T-cell (primary cell): ENCODE results near the genes CORO2A and TGFBR1.

DNA sequence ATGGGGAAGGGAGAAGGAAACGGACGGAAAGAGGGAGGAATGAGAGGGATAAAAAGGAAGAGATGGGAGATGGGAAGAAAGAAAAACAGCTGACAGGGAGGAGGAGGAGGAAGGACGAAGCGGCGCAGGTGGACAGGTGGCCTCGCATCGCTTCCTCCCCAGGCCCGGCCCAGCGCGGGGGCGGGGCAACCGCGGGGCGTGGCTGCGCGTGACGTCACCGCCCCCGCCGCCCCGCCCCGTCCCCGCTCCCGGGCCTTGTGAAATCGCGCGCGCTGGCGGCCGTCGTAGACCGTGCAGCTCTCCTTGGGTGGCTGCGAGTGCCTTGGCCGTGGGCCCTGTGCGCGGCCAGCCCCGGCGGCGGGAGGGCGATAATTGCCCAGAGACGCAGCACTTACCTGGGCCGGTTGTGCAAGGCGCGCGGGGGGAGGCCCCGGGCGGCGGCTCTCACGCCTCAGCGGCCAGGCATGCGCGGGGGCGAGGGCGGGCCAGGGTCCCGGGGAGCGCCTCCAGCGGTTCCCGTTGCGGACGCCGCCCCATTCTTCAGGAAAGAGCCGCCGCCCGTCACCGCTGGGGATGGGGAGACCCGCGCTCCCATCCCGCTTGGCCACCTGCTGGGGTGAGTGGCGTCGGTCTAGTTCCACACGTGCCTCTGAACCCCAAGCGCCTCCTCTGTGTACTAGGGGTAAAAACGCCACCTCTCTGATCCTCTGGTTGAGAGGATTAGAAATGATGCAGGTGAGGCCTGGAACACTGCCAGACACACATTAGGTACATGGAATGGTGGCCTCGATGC lies 49.5 kb upstream of the FOXE1 start:
- PRO-cap, 7 experiments: peak in 7 of 7 experiments; most common plus-strand start position 260 of the sequence (in 3); most common minus-strand start position 171 of the sequence (in 4)

- PRO-cap, 7 experiments: no peak in any of the 7 experiments
Measured at GRCh38 chr9:97907613-97907980, 14.7 kb downstream of the TRMO start.

DNA sequence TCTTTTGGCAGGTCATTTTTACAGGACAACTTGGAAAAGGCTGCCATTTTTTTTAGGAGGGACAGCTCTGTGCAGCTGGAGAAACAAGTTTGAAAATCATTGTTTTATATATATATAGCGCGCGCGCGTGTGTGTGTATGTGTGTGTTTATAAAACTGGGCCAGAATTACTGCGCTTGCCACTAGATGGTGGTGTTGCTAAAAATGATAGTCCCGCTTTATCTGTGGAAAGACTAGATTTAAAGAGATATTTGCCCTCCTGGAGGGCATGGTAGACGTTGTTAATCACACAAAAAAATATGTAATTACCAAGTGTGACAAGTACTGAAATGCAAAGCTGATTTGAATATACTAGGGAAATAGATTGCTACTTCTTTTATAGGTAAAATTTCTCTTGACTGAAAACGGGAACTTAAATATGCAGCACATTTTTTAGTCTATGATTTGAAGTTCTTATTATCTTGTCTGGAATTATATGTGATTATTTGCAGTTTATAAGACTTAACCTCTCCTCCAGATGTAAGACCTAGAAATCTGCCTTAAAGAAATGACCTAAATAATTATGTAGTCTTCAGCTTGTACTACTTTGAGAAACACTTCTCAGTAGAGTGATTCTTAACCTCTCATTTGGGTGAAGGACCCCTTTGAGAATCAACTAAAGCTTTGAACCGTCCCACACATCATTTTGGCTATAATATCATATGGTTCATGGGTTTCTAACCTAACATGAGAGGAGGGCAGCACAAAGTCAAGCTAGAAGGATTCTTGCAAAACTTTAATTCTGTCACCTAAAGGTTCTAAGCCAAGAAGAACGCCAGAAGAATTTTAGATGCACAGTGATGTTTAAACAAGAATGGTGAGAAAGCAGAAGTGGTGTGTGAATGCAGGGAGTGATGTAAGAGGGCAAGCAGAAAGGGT lies 1.7 kb upstream of the TRMO start:
- PRO-cap, 7 experiments: no peak in any of the 7 experiments

DNA sequence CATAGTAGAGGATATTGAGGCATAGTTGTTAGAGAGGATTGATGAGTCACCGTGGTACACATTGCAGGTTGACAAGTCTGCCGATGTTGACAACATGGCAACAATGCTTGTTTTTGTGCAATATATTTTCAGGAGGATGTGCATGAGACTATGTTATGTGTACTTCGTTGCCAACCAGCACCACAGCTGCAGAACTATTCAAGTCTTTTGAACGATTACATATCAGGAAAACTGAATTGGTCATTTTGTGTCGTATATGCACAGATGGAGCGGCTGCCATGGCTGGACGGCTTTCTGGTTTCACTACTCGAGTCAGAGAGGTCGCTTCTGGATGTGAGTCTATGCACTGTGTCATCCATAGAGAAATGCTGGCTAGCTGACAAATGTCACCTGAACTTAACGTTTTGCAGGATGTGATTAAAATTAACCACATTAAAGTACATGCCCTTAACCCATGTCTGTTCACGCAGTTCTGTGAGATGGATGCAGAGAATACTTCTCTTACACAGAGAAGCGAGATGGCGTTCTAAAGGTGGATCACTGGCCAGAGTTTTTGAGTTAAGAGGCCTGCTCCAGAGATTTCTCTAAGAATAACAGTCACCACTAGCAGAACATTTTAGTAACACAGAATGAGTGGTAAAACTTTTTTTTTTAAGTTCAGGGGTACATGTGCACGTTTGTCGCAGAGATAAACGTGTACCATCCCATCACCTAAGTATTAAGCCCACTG lies 24.4 kb downstream of the ANP32B start:
- PRO-cap, 7 experiments: no peak in any of the 7 experiments

GRCh38 chr9:98019658-98020209 lies 36.6 kb downstream of the ANP32B start:
- PRO-cap, 7 experiments: no peak in any of the 7 experiments

- PRO-cap, 7 experiments: peak in 7 of 7 experiments; most common plus-strand start chr9:98045605 (in 7); most common minus-strand start chr9:98045413 (in 4)
Measured at GRCh38 chr9:98045314-98045844, 11.2 kb upstream of the NANS start.

DNA sequence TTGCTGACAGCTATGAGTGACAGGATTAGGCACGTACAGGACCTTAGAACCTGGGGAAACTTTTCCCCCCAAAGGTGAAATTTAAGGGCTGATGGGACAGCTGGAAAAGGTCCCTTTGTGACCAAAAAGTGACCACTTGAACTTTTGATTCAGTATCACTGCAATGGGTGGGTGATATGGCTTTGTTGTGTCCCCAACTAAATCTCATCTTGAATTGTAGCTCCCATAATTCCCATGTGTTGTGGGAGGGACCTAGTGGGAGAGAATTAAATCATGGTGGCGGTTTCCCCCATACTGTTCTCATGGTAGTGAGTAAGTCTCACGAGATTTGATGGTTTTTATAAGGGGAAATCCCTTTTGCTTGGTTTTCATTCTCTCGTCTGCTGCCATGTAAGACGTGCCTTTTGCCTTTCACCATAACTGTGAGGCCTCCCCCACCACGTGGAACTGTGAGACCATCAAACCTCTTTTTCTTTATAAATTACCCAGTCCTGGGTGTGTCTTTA lies 9.6 kb upstream of the NANS start:
- PRO-cap, 7 experiments: no peak in any of the 7 experiments

DNA sequence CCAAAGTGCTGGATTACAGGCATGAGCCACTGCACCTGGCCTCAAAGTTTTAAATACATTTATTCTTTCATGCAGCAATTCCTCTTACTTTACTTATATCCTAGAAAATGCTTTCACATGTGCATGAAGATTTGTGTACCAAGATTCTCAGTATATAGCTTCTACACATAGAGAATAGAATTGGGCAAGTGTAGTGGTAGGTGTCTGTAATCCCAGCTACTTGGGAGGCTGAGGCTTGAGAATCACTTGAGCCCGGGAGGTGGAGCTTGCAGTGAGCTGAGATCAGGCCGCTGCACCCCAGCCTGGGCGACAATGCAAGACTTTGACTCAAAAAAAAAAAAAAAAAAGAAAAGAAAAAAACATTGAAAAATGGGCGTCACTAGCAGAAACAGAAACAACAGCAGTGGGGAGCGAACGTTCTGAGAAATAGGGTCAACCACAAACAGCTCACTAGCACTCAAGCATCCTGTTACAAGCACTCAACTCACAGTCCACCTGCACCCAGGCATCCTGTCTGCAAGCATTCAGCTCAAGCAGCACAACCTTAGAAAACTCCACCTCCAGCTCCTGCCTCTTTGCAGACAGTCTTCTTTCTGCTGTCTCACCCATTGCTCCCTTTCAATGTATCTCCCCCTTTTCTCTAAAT lies 17.2 kb downstream of the TRIM14 start:
- PRO-cap, 7 experiments: peak in 7 of 7 experiments; most common plus-strand start position 487 of the sequence (in 3); most common minus-strand start position 324 of the sequence (in 3)

DNA sequence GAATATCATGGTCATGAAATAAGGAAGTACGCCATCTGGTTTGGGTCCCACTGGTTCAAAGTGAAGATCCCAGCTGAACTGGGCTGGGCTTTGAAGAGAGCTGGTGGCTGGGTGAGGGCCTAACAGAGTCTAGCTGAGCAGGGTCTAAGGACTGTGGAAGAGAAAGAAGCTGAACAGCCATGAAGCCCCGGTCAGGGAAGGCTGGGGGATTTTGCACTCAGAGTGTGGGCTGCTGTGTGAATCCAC lies 14.5 kb downstream of the TRIM14 start:
- PRO-cap, 7 experiments: no peak in any of the 7 experiments

GRCh38 chr9:98168876-98169586 lies 23.4 kb downstream of the CORO2A start:
- PRO-cap, 7 experiments: peak in 2 of 7 experiments; most common plus-strand start chr9:98169268 (in 2); most common minus-strand start chr9:98169137 (in 1)

DNA sequence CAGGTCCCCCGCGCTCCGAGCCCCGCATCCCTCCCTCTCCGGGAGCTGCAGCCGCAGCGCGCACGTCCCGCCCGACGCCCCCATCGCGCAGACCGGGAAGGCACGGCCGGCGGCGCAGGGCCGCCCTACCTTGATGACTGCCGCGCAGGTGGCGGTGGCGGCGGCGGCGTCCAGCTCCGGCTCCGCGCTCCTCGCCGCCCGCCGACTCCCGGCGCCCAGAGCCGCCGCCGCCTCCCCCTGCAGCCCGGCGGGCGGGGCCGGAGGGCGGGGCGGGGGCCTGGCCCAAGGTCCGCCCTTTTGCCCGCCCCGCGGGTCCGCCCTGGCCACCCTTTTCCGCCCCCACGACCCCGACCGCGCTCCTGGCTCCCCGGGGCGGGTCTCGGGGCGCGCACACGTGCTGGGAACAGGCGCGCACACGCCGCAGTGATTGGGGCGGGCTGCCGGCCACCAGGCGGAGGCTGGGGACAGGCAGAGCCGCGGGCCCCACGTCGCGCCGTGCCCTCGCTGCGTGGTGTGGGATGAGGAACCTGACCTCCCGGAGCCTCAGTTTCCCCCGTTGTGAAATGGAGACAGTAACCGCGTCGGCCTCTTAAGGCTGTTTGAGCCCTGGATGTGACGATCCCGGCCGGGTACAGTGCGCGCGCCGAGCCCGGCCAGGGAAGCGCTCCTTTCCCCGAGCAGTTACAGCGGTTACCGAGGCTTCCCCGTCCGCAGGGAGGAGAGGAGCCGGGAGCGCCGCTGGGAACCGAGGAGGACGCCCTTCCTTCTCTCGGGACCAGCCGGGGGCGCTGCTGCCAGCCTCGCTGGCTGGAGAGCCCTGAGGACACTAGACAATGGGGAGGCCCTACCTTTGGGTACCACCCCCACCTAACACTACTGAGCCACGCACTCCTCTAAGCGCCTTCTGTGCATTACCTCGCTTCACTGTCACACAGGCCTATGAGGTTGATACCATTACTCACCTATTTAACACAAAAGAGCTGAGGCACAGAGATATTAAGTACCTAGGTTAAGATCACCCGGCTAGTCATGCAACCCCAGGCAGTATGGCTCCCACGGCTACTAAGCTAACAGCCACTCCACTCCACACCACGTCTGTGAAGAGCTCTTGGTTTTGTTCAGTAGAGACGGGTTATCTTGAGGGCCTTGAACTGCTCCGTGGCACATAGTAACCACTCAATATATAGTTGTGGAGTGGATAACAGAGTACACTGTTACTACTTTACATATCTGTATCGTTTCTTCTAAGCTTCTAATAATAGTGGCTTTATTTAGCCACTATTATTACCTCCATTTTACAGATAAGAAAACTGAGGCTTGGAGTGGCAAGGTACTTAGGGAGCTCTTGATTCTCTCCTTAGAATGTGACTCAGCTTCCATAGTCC lies at the start of gene CORO2A:
Gene CORO2A, minus strand, starts transcription at position 208 of the 1,385 bp plus-strand sequence.
- PRO-cap, 7 experiments: peak in 4 of 7 experiments; most common plus-strand start position 423 of the sequence (in 2); most common minus-strand start position 210 of the sequence (in 3)

- PRO-cap, 7 experiments: no peak in any of the 7 experiments
Measured at GRCh38 chr9:98254788-98255126, 692 bp downstream of the TBC1D2 start.

- PRO-cap, 7 experiments: no peak in any of the 7 experiments
Measured at GRCh38 chr9:98864289-98864690, 56.8 kb downstream of the GALNT12 start.

DNA sequence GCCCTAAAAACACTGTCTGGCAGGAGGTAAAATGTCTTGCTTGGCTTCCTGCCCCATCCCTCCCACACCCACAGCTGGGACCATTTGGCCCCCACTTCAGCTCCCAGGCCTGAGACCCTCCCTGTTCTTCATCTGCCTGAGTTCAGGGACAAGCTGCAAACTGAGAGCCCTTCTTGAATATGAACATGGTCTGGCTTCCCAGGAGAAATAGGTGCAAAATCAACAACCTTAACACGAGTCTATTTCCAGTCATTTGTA lies 3.4 kb upstream of the COL15A1 start:
- PRO-cap, 7 experiments: no peak in any of the 7 experiments

DNA sequence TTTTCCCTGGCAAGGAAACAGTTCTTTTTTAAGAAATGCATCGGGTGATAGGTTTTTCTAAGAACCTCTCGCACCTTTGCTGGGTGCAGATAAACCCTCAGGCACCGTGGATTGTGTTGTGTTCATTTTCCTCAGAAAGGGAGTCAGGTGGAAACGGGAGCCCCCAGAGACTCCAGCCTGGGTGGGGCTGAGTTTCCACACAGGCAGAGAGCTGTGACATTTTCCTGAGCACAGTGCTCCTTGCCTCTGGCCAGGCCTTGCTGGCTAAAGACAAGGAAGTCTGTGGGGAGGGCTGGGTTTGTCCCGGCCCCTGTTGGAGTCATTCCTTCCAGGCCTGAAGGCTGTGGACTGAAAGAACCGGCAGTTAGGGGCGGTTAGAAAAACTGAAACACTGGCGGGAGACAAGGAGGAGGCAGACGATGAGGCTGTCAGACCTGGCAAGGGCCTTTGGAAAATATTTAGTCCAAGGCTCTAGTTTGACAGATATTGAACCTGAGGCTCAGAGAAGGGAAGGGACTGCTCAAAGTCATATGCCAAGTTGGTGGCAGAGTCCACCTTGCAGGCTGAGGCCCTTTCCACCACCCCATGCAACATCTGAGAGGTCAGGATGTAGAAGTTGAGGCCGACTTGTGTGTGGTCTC lies 29.9 kb downstream of the COL15A1 start:
- PRO-cap, 7 experiments: no peak in any of the 7 experiments

DNA sequence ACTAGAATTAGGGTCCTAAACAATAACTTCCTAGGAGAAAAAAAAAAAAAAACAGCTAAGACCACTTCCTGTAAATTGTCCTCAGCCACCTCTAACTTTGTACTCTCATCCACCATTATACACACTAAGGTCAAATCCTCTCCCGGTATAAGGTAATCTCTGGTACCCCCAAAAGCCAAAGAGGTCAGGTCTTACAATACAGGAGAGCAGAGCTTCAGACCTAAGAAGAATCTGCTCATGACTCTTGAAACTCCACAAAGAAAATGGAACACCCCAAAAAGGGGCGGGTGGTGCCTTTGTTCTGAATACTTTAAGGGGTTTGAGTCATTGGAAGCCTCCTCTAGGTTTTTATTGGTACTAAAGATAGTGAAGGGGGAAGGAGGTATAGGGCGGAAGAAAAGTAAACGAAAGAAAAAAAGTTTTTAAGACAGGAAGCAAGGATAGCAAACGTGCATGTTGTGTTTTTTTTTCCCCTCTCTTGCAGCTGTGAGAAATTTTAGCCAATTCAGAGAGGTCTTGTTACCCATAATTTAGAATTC lies 69.9 kb downstream of the COL15A1 start:
- PRO-cap, 7 experiments: peak in 4 of 7 experiments; most common plus-strand start position 425 of the sequence (in 2); most common minus-strand start position 265 of the sequence (in 2)

- PRO-cap, 7 experiments: no peak in any of the 7 experiments
Measured at GRCh38 chr9:99015355-99015582, 71.6 kb downstream of the COL15A1 start.

DNA sequence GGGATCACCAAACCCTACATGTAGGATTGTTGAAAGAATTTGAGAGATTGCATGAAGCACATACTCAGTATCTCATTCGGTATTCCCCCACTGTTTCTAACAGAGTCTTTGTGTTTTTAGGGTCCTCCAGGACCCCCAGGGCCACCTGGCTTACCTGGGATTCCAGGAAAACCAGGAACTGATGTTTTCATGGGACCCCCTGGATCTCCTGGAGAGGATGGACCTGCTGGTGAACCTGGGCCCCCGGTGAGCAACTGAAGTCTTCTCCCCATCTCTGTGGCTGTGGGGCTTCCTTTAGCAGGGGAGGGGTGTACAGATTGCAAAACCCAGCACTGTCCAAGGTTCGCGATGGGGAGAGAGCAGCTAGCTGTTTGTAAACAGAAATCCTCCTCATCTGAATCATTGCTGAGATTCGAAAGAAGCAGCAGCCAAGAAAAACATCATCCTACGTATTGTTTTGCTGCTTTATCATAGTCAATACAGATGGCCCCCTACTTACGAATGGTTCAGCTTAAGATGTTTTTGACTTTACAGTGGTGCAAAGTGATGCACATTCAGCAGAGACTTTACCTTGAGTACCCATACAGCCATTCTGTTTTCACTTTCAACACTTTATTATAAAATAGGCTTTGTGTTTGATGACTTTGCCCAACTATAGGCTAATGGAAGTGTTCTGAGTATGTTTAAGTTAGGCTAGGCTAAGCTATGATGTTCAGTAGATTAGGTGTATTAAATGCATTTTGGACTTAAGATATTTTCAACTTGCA lies 80.0 kb upstream of the TGFBR1 start:
- PRO-cap, 7 experiments: no peak in any of the 7 experiments

DNA sequence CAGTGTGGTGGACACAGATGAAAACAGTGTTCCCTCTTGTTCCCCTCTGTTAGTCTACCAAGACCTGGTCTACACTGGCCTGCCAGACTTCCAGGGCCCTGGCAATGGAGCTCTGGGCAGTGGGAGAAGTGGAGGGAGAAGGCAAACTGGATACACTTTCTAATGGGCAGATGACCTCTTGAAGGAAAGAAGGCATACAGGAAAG lies 13.4 kb upstream of the TGFBR1 start:
- PRO-cap, 7 experiments: no peak in any of the 7 experiments

- PRO-cap, 7 experiments: peak in 7 of 7 experiments; most common plus-strand start chr9:99105116 (in 5); most common minus-strand start chr9:99105381 (in 2)
Measured at GRCh38 chr9:99104978-99105767, at the start of gene TGFBR1. Gene TGFBR1, plus strand, starts transcription at chr9:99105113.